ENCODE data around the gene CP.

- RRBS: no CpG with 5 or more reads among the region's 2 CpGs
CAGE:
- cytosol, long polyA plus RNA: no peak
- long polyA plus RNA: no peak
- nucleus, long polyA plus RNA: no peak
Observed at GRCh38 chr3:141858353-141858941, 18.0 kb upstream of the ATP1B3 start.

DNA sequence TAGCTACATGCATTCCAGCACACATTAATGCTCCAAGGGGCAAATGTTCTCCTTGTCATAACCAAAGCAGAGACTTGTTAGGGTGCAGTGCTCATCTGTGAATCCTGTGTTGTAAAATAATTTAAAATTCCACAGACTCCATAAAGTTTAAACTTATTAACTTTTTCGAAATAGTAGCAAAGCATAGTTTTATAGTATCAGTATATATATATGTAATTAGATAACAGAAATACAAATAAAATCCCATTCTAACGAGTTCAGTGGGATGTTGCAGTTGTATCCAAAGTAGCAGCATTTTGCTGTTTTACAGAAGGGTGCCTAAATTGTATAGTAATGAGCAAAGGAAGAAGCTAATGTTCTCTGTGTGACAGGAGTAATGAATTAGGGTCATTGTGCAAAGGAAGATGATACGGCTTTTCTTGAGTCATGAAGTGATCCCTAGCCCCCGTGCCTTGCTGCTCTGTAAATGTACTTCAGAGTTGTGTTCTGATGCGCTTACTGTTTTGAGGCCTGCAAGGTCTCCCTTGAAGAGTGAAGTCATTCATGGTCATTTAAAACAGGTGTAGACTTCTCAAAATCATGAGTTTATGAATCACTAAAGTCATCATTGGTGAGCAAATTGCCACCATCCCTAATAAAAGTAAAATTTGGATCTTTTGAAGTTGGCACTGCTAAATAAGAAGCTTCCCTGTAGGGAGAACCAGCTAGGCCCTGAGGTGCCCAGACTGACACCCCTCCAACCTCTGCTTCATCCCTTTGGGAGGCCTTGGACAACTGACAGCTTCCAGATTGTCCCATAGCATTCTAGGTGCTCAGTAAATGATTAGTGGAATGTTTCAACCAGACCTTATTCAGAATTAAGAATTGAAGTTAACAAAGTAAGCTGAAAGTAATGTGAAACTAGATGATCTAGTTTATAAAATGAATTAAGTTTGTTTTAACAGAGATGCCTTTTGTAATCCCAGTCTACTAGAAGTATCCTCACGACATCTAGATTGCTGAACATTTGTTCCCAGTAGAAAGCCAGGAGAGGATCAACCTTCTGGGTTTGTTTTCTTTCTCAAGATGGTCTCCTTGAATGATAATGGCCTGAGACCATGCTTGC, 38.0 kb downstream of the ATP1B3 start:
- RRBS: no CpG with 5 or more reads among the region's 6 CpGs
CAGE:
- cytosol, long polyA plus RNA: no peak
- long polyA plus RNA: no peak
- nucleus, long polyA plus RNA: no peak

- RRBS: no CpG with 5 or more reads among the region's 5 CpGs
CAGE:
- cytosol, long polyA plus RNA: no peak
- long polyA plus RNA: no peak
- nucleus, long polyA plus RNA: no peak
Observed at GRCh38 chr3:141920602-141921024, 44.2 kb downstream of the ATP1B3 start.

GRCh38 chr3:142236060-142236494, 10.7 kb upstream of the GK5 start:
- RRBS: no CpG with 5 or more reads among the region's 3 CpGs
CAGE:
- cytosol, long polyA plus RNA: no peak
- long polyA plus RNA: no peak
- nucleus, long polyA plus RNA: no peak

- RRBS: no CpG with 5 or more reads among the region's 3 CpGs
CAGE:
- cytosol, long polyA plus RNA: no peak
- long polyA plus RNA: no peak
- nucleus, long polyA plus RNA: no peak
Observed at GRCh38 chr3:142420867-142421323, 26.9 kb downstream of the XRN1 start.

- RRBS: no CpG with 5 or more reads among the region's 9 CpGs
CAGE:
- cytosol, long polyA plus RNA: no peak
- long polyA plus RNA: no peak
- nucleus, long polyA plus RNA: no peak
Observed at GRCh38 chr3:142507199-142508196, 59.7 kb upstream of the XRN1 start.

DNA sequence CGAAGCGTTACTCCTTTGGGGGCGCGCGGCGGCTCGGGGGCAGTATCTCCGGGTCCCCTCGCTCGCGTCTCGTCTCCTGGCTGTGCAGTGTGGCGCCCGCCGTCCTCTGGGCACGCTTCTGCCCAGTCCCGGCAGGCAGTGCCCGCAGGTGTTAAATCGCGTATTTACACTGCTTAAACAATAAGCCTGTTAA, 268 bp downstream of the PLS1 start:
- RRBS: 2% methylated on average over 9 of the region's 20 CpGs
CAGE:
- cytosol, long polyA plus RNA: no peak
- long polyA plus RNA: no peak
- nucleus, long polyA plus RNA: no peak

DNA sequence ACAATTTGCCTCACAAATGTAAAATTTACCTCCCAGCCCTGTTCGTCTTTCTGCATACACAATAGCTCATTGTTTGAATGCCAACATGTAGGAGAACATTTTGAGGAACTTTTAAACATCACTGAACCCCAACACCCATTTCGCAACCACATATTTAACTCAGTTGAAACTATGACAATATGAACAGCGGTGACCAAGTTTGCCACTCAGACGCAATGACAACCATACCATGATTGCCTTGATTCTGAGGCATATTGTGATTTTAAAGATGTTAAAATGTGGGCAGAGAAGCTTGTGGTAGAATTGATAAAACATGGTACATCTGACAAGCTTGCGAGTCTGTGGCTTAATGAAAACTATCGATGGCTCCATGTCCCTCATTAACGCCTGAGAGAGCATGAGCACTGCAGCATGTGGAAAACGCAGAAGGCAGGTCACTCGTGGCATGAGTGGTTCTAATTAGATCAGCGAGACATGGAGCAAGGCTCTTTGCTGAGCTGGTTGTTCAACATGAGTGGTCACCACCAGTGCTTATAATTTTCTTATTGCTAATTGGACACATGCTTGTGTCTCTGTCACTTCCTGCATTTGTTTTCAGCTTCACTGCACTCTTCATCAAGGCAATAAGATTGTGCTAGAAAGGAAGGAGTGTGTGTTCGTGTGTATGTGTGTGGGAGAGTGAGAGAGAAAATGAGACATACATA, 116.8 kb downstream of the CHST2 start:
- RRBS: no CpG with 5 or more reads among the region's 11 CpGs
CAGE:
- cytosol, long polyA plus RNA: no peak
- long polyA plus RNA: no peak
- nucleus, long polyA plus RNA: no peak

- RRBS: no CpG with 5 or more reads among the region's 12 CpGs
CAGE:
- cytosol, long polyA plus RNA: no peak
- long polyA plus RNA: no peak
- nucleus, long polyA plus RNA: no peak
Observed at GRCh38 chr3:143302525-143303118, 183.1 kb downstream of the CHST2 start.

CAGE:
- cytosol, long polyA plus RNA: no peak
- long polyA plus RNA: no peak
- nucleus, long polyA plus RNA: no peak
Observed at GRCh38 chr3:143536094-143536293, 312.3 kb downstream of the SLC9A9 start.

- RRBS: no CpG with 5 or more reads among the region's 6 CpGs
CAGE:
- cytosol, long polyA plus RNA: no peak
- long polyA plus RNA: no peak
- nucleus, long polyA plus RNA: no peak
Observed at GRCh38 chr3:143751369-143752279, 96.6 kb downstream of the SLC9A9 start.

DNA sequence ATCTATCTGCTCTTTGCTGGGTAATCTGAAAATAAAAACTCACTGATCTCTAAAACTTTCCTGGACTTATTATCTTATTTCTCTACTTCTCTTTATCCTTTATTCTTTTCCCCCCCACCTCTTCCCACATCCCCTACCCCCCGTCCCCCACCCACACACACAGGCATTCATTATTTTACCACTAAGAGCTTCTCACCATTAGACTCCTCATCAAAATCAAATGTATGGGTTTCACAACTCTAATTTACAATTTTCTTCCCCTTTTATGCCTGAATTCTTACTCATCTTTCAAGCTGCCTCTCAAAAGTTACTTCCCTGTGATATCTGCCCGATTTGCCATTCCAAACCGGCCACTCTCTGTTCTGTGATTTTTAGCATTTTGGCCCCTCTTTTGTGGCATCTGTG, 42.3 kb downstream of the SLC9A9 start:
- RRBS: no CpG with 5 or more reads among the region's 3 CpGs
CAGE:
- cytosol, long polyA plus RNA: no peak
- long polyA plus RNA: no peak
- nucleus, long polyA plus RNA: no peak

CAGE:
- cytosol, long polyA plus RNA: no peak
- long polyA plus RNA: no peak
- nucleus, long polyA plus RNA: no peak
Observed at GRCh38 chr3:146472687-146473199, 3.4 kb upstream of the PLSCR2 start.

DNA sequence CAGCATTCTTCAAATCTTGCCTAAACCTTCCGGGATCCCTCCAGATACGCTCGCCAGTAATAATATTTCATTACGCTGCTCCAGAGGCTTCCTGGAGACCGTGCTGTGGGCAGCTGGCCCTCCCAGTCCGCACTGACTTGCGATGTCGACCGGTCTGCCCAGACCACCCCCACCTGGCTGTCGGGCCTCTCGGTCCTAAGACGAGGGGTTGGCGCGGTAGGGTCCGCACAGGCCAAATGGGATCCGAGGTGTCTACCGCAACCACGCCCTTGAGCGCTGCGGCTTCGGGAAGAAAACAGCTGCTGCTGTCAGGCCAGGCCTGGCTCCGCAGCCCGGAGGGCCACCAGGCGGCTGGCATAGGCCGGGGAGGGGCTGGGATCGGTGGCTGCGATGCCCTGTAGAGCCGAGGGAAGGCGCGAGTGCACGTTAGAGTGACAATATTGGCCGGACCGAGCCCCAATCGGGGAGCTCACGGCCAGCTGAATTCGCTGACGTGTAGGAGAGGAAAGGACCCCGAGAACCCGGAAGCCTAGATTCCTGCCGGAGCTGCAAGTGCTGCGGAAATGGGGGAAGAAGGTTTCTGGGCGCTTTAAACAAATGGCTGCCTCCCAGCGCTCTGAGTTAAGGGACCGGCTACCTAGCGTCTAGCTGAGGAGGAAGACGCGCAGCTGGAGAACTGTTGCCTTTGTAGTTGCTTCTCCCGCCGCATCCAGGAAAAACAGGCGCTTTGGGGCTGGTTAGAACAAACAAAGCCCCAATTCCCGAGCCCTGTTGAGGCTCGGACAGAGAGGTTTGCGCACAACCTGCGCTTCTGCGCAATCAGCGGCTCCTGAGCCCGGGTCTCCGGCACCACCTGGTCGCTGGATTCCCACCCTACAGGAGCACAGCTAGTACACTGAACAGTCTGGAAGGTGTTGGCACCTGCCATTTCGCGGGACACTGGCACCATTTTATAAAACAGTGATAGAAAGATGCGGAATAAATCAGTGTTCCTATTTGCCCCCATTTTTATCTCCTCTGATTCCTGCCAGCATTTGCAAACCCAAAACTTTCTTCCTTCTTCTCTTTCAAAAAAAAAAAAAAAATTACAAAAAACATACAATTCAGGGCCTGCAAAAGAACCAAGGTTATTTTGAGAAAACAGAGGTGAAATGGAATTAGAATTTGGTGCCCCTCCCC, 14.0 kb downstream of the ZIC4 start:
- RRBS: 2% methylated on average over 24 of the region's 62 CpGs
CAGE:
- cytosol, long polyA plus RNA: start-site peak on the minus strand centred at position 372 of the sequence, 42 bp wide, 36 and 57 reads in 2 replicates
- long polyA plus RNA: start-site peak on the minus strand centred at position 366 of the sequence, 42 bp wide, 10 and 33 reads in 2 replicates
- nucleus, long polyA plus RNA: no peak

DNA sequence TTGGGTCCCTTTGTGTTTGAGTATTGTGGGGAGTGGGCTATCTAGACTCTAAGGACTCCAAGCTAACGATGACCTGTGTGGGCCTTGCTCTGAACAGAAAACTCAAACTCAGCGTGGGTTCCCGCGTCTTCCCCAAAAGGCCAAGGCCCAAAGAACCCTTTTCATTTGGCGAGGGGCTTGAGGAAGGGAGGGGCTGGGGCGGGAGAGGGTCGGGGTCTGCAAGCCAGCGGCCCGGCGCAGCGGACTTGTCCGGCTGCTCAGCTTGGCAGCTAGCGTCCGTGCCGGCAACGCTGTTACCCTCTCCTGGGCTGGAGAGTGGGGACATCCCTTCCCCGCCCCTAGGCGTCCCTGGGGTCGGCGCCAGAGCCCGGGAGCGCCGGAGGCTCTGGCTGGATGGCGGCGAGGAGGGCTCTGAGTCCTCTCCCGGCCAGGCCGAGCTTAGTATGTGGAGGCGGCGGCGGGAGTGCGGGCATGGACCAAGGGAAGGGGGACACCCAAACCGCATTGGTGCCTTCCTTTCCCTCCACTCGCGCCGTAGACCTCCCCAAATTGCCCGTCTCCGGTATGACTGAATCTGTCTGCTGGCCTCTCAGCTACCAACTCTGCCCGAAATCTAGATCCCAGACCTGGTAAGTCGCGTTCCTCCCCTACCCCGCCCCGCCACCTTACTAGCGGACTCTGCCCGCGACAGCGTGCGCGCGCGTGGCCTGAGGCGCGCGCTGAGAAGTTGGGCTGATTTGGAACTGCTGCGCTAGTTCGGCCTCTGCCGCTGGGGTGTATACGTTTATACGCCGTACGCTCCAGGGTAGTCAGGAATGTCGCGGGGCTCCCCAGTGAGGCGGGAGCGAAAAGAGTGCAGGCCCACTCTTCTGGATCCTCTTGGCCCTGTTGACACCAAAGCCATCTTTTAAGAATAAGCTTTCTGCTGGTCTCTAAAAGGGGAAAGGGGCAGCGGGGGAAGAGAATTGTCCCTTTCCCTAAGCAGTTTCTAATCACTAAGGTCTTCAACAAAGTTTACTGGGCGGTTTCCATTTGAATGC, 12.1 kb downstream of the ZIC1 start:
- RRBS: 10% methylated on average over 10 of the region's 66 CpGs
CAGE:
- cytosol, long polyA plus RNA: no peak
- long polyA plus RNA: no peak
- nucleus, long polyA plus RNA: no peak

DNA sequence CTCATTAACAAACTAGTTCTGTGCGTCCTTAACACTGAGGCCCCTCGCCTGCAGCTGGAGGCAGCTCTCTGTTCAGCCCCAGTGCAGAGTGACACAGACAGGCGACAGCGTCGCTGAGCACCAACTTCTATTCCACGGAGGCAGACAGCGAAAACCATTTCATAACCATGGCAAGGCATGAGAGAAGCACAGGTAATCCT, 530.7 kb downstream of the ZIC1 start:
- RRBS: no CpG with 5 or more reads among the region's 7 CpGs
CAGE:
- cytosol, long polyA plus RNA: no peak
- long polyA plus RNA: no peak
- nucleus, long polyA plus RNA: no peak

DNA sequence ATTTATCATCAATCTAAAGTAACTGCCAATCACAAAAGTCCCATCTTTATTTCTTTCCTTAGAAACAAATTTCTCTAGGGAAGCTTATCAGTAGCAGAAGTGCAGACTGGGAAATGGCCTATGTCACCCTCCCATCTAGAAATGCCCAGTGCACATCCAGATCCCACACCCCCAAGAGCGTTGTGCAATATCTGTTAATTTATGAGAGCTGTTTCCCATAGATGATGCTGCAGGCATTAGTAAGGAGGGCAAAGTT, 39.3 kb downstream of the AGTR1 start:
- RRBS: no CpG with 5 or more reads among the region's 1 CpG
CAGE:
- cytosol, long polyA plus RNA: no peak
- long polyA plus RNA: no peak
- nucleus, long polyA plus RNA: no peak

DNA sequence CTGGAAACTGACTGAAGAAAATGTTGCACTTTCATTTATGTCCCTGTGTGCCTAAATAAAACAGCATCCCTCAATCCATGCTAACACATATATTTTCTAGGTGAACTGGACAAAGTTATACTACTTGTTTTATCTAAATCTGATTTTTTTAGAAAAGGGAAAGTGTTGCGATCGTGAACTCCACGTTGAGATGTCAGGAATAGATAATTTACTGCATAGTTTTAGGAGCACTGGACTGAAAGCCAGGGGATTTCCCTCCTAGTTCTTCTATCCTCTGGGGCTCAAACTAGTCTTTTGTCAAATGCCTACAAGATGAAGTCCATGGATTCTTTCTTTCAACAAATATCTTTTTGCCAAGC, 679 bp upstream of the HPS3 start:
- RRBS: no CpG with 5 or more reads among the region's 3 CpGs
CAGE:
- cytosol, long polyA plus RNA: no peak
- long polyA plus RNA: no peak
- nucleus, long polyA plus RNA: no peak

GRCh38 chr3:149218945-149219498, 2.6 kb downstream of the CP start:
- RRBS: no CpG with 5 or more reads among the region's 1 CpG
CAGE:
- cytosol, long polyA plus RNA: no peak
- long polyA plus RNA: no peak
- nucleus, long polyA plus RNA: no peak

GRCh38 chr3:149221637-149222285, at the start of gene CP:
TSS of gene CP (minus strand) at chr3:149221829.
- RRBS: no CpG with 5 or more reads among the region's 6 CpGs
CAGE:
- cytosol, long polyA plus RNA: no peak
- long polyA plus RNA: no peak
- nucleus, long polyA plus RNA: no peak

All from SK-N-SH (cell line).